Umbilical cord (tissue), 2 donors: ENCODE results near the gene SPRED2.

DNA sequence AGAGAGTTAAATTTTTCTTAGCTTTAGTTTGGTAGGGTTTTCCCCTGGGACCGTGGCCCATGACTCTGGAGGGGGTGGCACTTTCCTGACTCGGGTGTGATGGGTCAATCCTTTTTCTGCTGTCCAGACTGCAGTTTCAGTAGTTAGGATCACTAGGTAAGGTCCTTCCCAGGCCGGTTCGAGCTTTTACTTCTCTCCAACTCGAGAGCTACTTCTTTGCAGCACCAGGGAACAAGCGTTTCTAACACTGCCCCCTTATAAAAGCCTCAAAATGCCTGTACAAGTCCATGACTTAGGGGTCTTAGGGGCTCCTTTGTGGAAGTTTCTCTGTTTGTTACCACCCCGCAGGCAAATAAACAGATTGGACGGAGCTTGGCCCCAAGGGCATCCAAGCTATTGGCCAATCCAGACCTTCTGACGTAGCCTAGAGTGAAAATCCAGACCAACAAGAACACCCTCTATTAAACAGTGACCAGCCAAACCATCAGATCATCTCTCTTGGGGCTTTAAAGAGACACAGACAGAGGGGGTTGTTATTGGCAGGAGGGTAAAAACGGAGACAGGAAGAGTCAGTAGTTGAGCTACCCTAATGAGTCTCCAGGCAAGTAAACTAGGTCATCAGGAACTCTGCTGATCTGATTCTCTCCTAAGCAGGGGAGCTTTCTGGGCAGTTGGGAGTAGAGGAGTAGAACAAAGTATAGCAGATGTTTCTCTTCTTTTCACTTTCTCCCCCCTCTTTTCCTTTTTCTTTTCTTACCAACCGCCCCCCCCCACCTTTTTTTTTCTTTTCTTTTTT is 9.3 kb upstream of the CEP68 start:
- RAMPAGE, long total RNA, result no peak

DNA sequence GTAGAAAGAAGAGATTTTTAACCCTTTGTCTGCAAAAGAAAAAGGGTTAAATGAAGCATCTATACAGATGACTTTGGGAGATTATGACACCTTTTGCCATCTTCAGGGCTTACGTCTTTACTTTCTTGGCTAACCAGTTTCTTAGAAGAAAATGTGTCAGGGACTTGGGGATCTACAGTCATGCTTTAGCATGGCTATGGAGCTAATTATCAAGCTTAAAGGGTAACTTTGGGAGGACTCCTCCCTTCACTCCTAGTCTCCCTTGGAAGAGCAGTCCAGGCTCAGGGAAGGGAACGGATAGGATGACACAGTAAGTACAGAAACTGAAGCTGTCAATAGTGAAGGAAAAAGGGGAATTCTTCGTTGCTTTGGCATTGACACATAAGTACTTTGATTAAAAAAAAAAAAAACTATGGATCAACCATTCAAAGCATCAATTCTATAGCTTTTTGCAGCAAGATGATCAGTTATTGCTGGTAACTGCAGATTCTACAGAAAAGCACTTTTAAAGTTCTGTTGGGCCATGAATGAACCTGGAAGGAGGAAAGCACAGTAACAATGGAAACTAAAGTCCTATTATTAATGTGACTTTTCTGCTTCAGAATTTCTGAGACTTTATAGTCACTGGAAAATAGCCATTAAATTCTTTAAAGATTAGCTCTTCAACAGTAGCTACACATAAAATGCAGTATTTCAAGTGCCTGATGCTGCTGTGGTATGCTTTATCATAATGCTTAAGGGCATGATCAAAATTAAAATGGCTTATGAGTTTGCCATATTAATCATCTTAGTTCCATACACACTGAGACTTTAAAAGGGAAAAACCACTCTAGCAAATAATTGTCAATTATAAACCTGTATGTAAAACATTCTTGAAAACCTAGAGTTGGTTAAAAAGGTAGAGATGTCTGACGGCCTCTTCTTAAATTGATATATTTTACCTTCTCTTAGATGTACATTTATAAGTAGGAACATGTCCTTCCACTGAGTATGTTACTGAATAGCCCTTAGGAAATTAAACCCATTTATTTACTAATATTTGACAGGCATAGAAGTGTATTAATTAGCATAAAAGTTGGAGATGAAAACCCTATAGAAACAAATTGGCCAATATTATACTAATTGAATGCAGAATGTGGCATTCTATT is 28.3 kb downstream of the CEP68 start:
- RAMPAGE, long total RNA, result no peak

DNA sequence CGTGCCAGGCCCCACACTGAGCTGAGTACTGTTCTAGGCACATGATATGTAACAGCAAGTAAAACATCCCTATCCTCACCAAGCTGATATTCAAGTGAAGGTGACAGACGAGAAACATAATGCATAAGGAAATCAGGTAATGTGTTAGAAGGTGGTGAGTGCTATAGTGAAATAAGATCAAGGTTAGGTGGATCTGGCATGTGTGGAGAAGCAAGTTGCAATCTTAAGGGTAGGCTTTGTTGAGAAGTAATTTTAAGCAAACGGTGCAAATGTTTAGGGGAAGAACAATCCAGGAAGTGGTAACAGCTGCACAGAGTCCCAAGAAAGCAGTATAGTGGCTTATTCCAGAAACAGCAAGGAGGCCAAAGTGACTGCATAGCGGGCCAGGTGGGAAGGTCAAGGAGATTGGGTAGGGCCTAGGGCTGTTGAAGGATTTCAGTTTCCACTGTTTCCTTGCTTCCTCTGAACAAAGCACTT is 29.9 kb upstream of the RAB1A start:
- RAMPAGE, long total RNA, result no peak

GRCh38 chr2:65247962-65248765 is 20.5 kb downstream of the ACTR2 start:
- RAMPAGE, long total RNA, result no peak

DNA sequence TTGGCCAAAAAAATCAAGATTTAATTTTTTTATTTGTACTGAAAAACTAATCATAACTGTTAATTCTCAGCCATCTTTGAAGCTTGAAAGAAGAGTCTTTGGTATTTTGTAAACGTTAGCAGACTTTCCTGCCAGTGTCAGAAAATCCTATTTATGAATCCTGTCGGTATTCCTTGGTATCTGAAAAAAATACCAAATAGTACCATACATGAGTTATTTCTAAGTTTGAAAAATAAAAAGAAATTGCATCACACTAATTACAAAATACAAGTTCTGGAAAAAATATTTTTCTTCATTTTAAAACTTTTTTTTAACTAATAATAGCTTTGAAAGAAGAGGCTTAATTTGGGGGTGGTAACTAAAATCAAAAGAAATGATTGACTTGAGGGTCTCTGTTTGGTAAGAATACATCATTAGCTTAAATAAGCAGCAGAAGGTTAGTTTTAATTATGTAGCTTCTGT is 42.3 kb downstream of the ACTR2 start:
- RAMPAGE, long total RNA, result no peak

DNA sequence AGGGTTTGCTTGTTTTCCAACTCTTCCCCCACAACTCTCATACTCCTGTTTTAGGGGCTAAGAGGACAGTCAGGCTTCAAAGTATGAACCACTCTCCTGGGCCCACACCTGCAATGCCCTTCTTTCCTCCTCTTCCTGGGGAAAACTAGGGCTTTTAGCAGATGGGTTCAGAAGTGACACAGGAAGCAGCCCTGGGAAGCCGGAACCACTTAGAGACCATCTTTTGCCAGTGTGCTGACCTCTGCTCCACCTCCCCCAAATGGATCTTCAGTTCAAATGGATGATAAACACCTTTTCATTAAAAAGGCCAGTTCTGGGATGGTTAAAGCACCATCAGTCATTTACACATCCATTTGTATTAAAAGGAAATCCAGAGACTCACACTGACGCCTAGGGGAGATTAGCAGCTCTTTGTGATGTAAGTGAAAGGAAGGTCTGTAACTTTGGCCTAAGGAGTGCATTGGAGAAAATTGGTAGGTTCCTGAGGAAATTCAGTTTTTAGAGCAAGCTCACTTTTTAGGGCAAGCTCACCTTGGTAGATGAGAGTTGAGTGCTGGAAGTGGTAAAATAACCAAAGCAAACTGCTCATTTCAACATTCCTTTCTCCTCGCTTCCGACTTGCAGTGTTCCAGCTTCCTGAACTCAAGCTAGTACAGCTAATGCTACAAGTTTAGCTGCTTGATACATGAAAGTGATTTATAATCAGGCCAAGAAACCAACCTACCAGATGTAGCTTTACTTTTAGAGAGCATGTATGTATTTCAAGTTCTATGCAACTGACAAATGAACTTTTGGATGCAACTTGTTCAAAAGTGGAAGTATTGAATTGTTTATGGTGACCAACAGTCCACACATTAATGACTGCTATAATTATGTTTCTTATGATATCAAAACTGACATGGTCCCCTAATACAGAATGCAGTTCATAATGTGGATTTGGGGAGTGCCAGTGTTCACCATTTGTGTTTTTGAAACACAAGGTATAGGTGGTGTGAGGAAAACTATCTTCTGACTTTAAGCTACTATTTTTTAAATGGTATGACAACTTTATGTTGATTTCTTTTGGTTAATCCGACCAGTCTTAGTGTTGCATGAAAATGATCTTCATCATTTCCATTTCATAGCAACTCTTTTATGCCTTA is 47.8 kb downstream of the ACTR2 start:
- RAMPAGE, long total RNA, result no peak

DNA sequence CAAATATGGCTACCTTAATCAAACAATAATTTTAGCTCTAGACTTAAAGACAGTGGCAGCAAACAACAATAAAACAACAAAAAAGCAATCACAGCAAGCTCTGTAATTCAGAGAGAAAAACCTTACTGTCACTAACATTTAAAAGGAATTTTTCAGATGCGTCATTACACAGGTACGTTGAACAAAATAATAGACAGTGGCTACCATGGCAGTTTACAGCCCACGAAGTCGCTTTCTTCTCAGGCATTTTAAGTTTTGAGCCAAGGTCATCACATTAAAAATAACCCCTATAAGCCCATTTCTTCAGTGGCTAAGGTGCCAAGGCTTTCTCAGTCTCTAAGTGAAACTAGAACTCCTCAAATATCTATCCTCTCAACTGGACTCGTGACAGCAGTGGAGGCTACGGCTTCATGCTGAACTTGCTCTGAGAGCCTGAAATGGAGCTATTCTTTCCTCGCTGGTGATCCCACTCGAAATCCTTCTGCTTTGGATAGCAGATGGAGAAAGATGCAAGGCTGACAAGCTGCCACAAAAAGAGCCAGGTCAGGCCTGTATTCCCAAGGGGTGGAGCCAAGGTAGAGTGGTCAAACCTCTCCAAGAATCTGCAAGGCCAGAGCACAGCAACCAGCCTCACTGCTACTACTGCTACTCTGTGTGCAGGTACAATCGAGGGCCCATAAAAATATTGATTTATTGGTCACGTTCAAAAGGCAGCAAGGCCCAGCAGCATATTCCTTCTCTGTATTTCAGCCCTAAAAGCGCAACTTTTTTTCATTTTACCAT is 2.8 kb downstream of the SPRED2 start:
- RAMPAGE, long total RNA, result no peak

GRCh38 chr2:65431690-65431912 is 798 bp downstream of the SPRED2 start:
- RAMPAGE, long total RNA, result no peak

GRCh38 chr2:65431913-65432900 is at the start of gene SPRED2:
Gene SPRED2 (minus strand): TSS chr2:65432599.
- RAMPAGE, long total RNA, result no peak

- RAMPAGE, long total RNA, result no peak
Measured at GRCh38 chr2:66440665-66441060, 5.7 kb downstream of the MEIS1 start.

DNA sequence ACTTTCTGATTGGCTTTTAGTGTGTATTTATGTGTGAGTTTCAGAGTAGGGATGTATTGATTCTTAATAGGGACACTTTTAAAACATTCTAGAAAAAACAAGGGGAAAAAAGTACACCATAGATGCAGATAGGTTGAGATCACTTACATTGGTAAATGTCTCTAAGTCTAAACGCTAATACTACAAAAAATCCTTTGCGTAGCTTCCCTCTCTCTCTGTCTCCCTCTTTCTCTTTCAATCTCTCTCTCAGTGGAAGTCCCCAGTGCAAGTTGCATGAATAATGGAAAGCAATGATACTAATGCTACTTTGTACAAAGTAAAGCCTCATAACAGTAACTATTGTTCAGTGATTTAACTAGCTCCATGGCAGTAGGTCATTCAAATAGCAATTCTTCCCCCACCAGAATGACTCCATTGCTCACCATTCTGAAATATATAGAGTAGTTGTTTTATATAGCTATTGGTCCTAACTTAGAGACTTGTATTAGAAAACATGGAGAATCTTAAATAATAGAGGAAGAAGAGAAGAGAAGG is 12.8 kb downstream of the MEIS1 start:
- RAMPAGE, long total RNA, result no peak

GRCh38 chr2:66494646-66495151 is 59.8 kb downstream of the MEIS1 start:
- RAMPAGE, long total RNA, result no peak

- RAMPAGE, long total RNA, result no peak
Measured at GRCh38 chr2:66496668-66497074, 61.7 kb downstream of the MEIS1 start.

DNA sequence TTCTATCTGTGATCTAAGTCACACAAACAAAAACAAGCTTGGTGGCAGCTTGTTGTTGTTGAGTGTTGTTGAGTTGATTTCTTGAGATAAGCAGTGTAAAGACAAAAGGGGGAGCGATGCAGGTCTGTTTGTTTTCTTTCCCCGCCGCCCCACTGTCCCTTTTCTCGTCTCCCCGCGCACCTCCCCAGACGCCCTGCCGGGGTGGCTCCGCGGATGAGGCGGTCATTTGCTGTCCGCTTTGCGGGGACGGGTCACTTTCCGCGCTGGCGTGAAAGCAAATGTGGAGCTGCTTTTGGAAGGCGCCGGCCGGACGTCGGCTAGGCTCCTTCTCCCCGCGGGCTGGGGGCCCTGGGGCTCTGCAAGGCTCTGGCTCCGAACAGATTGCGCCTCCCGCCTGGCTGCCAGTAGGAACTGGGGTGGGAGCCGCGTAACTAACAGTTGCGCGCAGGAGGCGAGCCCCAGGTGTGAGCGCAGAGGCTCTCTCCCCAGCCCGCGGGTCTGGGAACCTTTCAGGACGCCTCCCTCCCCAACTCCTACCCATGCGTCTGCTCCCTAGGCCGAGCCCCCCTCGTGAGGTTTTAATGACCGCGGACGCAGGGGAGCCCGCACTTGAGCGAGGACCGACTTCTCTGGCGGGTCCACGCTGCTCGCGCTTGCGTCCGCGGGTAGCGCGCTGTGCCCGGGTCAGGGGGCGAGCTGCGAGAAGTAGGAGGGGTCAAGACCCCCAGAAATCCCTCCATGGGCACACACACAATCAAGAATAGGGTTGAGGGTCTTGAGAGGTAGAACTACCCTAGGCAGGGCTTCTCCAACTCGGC is 146.6 kb downstream of the MEIS1 start:
- RAMPAGE, long total RNA, result no peak

- RAMPAGE, long total RNA, result no peak
Measured at GRCh38 chr2:66582605-66583537, 147.9 kb downstream of the MEIS1 start.

DNA sequence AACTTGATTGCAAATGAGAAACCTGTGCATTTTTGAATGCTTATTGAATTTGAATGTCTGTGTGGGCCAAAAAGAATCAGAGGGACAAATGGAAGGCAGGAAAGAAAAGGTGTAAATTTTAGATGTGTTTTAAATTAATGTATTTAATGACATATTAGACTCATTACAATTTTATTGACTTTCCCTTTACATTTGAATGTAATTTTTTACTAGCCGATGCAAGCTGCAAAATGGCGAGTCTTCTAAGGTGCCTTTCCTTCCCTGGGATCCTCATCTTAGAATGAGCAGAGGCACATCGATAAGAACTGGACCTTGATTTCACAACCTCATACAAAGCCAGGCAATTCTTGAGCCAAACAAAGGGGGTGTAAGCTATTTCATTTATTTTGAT is 260.1 kb downstream of the MEIS1 start:
- RAMPAGE, long total RNA, result no peak

GRCh38 chr2:66702197-66703016 is 267.5 kb downstream of the MEIS1 start:
- RAMPAGE, long total RNA, result no peak

DNA sequence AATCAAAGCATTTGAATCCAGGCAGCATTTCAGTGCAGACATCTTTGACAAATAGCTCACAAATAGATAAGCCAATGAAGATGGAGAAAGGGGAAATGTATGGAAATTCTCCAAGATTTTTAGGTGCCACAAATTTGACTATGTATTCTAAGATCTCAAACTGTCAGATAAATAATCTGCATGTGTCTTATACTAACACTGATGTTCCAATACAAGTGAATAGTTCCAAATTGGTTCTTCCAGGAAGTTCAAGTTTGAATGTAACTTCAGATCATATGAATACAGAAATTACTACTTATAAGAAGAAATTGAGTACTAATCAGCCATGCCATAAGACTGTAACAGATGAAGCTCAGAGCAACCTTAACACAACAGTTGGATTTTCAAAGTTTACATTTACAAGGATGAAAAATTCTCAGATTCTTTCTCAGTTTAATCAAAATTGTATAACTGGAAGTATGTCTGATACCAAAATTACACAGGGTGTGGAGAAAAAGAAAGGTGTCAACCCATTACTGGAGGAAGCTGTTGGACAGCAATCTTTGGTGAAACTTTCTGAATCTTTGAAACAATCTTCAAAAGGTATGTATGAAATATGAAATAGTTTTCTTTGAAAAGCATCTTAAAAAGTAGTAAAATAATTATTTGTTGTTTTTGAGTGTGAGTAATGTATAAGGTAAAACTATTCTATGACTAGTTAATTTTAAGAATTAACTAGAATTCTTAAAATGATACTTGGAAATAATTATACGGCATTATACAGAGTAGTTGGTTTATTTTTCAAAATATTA is 7.8 kb downstream of the ETAA1 start:
- RAMPAGE, long total RNA, result no peak

DNA sequence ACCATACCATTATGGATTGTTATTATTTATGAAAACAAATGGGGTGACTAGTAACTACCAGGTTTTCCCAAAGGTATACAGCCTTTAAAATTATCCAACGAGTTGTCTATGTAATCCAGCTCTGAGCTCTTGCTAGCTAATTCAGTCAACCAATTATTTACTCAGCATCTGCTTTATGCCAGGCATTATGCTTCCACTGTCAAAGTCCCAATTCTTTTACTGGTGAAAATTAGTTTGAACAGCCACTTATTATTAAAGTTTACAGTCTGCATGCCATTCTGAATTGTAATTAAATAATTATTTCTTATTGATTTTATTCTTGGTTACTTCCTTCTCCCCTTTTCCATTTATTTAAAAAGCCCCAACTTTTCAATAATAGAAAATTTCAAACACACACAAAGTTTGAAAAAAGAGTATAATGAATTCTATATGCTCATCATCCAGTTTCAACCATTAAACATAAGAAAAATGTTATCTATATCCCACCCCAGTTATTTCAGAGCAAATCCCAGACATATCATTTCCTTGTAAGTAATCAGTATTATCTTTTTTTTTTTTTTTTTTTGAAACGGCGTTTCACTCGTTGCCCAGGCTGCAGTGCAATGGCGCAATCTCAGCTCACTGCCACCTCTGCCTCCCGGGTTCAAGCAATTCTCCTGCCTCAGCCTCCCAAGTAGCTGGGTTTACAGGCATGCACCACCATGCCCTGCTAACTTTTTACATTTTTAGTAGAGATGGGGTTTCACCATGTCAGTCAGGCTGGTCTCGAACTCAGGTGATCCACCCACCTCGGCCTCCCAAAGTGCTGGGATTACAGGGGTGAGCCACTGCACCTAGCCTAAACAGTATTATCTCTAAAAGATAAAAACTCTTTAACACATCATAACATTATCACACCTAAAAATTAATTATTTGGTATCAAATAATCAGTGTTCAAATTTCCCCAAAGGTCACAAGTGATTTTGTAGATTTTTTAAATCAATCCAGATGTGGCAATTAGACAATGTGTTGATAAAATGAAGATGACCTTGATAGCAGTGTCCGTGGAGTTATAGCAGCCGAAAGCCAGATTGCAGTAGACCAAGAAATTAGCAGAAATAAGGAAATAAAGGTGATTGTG is 47.3 kb downstream of the PPP3R1 start:
- RAMPAGE, long total RNA, result no peak

DNA sequence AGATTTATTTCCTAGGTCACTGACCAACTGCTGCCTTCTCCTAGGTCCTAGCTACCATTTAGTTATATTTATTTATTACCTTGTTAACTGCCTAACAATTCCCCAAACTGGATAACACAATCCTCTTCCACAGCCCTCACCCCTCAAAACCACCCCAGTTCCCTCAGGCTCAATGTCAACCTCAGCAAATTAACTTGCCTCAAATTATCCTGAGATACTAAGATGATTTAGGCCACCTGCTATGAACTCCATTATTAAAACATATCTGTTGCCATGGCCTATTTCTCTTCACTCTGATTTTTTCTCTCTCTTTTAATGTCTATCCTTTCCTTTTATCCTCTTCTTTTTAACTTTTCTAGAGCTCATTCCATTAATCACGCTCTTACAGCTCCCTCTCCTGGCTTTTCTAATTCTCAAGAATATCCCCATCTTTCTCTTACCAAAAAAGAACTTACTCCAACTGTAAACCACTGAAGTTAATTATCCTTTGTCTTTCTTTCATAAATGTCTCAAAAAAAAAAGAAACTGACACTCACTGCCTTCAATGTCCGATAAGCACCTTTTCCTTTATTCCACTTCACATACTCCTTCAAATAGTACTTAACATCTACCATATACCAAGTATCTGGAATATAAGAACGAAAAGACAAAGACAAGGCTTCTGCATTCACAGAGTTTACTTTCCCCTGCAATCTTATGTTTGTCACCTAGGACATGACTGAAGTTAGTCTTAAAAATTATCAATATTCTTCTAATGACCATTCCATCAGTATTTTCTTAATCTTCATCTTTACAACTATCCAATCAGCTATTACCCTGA is 7.9 kb downstream of the PPP3R1 start:
- RAMPAGE, long total RNA, result no peak